ENCODE results near the genes AGPAT1, GPSM3 and HLA-DQB1.

DNA sequence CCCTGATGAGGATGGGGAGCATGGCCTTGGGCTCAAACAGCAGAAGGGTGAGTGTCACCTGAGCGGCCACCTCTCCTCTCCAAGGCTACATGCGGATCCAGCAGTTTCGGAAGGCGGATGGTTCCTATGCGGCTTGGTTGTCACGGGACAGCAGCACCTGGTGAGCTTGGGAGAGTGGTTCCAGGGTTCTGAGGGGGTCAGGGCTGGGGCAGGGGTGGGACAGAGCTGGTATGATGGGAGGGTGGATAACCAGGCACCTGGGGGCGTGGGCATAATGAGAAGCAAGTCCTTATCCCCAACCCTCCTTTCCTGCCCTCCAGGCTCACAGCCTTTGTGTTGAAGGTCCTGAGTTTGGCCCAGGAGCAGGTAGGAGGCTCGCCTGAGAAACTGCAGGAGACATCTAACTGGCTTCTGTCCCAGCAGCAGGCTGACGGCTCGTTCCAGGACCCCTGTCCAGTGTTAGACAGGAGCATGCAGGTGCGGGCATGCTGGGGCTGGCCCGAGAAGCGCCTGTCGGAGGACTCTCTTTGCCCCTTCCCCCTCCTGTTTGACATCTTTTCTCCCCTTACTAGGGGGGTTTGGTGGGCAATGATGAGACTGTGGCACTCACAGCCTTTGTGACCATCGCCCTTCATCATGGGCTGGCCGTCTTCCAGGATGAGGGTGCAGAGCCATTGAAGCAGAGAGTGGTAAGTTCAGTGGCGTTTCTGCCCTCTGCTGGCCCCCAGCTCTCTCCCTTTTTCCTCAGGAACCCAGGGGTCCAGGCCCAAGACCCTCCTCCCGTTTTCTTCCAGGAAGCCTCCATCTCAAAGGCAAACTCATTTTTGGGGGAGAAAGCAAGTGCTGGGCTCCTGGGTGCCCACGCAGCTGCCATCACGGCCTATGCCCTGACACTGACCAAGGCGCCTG, 14.0 kb downstream of the C4A start:
- PRO-cap = no peak

GRCh38 chr6:32096648-32097382, 12.3 kb downstream of the TNXB start:
- PRO-cap = no peak

GRCh38 chr6:32175689-32176431, at the start of gene AGPAT1:
TSS of gene AGPAT1 (minus strand) at chr6:32176084.
- PRO-cap = bidirectional peak, plus-strand start at chr6:32176248, minus-strand start at chr6:32176108

- PRO-cap = no peak
These were observed 1.7 kb downstream of the AGER start for GRCh38 chr6:32181972-32183081.

DNA sequence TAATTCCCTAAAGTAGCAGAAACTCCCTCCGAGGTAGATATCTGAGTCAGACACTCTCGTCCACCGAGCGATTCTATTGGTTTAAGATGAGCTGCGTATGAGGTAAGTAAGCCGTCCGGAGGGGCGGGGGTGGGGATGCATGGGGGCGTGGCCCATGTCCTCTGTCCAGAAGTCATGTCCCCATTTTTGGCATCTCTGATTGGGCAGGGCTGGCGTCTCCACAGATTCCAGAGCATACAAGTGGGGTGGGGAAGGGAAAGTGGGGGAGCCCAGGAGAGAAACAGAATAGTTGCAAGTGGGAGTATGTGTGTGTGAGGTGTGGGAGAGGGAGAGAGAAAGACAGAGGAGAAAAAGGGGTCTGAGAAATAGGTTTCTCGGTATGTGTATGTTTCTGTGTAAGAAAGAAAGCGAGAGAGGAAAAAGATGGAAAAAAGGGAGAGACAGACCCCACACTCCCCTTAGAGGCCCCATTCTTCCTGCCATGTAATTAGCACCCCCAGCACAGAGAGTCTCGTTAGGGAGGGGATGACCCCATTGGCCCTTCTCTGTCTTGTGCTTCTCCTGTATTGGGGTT, 1.8 kb upstream of the AGER start:
- PRO-cap = no peak

- PRO-cap = no peak
These were observed at the start of gene GPSM3 for GRCh38 chr6:32192378-32193202. TSS of gene GPSM3 (minus strand) at chr6:32192643.

DNA sequence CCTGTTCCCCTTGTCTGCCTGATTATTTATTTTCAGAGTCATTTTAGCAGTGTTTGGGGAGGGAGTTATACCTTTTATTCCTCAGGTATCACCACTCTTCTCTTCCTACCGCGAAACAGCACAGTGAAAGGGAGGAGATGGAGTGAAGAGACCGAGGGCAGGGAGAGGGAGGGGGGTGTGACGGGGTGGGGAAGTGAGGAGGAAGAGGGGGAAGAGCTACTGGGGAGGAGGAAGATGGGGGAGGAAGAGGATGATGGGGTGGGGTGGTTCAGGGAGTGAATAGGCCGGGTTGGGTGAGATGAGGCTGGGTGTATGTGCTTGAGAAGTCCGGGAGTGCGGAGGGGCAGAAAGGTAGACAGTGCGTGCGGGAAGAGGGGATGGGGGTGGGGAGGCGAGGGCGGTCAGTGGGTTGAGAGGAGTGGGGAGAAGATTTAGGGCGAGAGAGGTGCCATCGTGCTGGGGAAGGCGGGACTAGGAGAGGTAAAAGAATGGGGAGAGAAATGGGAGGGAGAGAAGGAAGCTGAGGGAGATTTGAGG, 30.8 kb upstream of the NOTCH4 start:
- PRO-cap = no peak

DNA sequence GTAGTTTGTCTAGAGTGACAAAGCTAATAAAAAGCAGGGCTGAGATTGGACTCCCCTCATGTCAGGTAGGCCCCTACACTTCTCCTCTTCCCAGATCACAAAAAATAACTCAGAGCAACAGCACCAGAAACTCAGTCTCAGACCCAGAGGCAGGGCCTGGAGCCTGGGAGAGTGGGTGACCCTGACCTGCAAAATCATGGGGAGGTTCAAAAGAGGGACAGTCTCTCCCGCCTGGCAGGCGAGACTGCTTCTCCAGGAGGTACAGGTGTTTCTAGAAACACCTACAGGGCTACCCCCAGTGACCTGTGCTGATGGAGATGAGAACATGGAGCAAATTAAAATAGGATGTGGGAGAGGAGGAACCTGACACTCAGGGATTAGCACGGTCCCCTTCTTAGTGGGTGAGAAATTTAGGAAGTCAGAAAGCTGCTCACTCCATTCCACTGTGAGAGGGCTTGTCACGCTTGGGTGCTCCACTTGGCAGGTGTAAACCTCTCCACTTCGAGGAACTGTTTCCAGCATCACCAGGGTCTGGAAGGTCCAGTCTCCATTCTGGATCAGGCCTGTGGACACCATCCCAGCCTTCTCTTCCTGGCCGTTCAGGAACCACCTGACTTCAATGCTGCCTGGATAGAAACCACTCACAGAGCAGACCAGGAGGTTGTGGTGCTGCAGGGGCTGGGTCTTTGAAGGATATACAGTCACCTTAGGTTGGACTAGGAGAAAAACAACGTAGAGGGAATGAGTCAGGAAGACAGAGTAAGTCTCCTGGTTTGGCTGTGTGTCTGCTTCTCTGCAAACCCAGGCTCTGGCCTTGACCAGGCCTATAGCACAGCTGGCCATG, 8.3 kb downstream of the HLA-DRB1 start:
- PRO-cap = no peak

DNA sequence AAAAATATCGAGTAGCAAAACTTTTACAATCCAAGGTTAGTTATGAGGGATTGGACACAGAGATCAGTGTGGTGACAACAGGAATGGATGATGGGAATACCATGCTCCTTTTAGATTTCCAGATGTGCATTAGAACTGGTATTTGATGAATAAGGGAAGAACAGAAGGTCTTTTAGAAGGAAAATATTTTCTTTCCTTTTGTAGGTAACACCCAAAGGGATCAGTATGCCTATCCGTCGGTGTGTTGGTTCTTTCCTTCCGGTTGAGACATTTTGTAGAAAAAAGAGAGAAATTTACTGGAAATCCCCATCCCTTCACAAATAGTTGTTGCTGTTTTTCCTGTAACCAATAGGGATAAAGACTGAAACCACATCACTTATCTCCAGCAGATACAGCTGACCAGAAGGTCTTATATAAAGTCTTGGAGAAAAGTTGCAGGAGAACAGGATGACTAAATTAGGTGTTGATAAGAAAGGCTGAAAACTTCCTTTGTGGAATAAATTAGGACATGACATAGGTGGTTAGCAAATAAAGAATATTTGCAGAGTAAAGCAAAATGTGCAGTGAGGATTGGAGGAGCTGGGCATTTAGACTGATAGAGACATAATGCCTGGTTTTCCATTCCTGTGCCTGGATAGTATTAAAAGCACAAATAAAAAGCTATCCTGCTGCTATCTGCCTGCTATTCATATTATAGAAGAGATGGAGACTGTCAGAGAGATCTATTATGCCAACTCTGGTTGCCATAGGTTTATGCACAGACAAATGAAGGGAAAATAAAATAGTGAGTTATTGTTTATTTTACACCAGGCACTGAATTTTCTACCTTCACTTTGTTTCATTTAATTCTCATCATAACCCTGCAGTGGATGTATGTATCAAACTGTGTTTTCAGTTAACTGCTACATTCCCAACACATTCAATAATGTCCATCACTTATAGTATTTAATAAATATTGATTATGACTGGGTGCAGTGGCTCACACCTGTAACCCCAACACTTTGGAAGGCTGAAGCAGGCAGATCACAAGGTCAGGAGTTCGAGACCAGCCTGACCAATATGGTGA, 15.0 kb upstream of the HLA-DRB1 start:
- PRO-cap = no peak

DNA sequence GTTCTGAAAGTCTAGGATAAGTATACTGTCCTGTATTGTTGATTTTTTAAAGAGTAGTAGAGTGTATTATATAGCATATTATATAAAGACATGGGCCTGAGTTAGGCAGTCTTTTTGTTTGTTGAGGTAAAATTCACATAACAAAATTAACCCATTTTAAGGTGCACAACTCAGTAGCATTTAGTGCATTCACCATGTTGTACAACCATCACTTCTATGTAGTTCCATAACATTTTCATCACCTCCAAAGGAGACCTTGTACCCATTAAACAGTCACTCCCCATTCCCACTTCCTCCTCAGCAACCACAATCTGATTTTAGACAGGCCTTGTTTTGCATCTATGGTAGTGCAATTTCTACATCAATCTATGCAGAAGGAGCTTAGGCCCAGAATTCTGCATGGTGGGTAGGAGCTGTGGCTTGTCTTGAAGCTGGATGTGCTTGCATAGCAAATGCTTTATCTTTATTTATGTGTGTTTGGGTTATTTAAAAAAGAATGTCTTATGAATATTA, 13.6 kb upstream of the HLA-DQA1 start:
- PRO-cap = no peak

- PRO-cap = no peak
These were observed 8.0 kb downstream of the HLA-DQB1 start for GRCh38 chr6:32658396-32658907.

DNA sequence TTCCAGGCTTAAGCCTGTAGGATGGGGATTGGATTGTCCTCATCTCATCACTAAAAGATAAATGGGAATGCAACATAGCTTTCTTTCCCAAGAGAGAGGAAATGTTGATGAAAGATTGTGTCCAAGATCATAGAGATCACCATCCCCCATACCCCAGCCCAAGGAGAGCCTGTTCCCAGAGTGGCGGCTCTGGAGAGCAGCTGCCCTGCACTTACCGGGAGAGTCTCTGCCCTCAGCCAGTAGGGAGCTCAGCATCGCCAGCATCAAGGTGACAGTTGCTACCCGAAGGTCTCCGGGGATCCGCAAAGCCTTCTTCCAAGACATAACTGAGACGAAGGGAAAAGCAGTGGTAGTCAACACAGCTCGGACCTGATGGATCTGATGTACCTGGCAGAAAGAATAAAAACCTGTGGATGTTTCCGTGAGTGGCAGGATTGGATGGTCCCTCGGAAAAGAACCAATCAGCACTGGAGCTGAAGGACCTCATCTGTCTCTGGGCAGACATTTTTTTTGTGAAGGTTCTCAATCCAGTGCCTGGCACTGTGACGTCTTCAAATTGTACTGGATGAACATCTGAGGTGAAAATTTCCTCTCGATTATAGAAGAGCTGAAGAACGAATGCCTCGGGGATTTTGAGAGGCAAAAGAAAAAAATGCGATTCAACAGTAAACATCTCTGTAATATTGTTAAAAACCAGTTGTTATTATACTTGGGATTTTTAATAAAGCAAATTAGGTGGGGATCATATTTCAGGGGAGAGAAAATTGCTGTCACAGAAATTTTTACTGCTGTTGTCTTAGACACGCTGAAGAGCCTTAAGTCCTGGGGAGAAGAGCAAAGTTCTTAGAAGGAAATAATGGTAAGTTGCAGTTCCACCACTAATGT, at the start of gene HLA-DQB1:
TSS of gene HLA-DQB1 (minus strand) at position 374 of the 885 bp plus-strand sequence.
- PRO-cap = no peak

- PRO-cap = no peak
These were observed 23.8 kb upstream of the HLA-DQB1 start for GRCh38 chr6:32690233-32690644.

- PRO-cap = no peak
These were observed 1.9 kb downstream of the PSMB8 start for GRCh38 chr6:32842083-32842282.

GRCh38 chr6:32949274-32949657, 3.6 kb downstream of the HLA-DMA start:
- PRO-cap = no peak

DNA sequence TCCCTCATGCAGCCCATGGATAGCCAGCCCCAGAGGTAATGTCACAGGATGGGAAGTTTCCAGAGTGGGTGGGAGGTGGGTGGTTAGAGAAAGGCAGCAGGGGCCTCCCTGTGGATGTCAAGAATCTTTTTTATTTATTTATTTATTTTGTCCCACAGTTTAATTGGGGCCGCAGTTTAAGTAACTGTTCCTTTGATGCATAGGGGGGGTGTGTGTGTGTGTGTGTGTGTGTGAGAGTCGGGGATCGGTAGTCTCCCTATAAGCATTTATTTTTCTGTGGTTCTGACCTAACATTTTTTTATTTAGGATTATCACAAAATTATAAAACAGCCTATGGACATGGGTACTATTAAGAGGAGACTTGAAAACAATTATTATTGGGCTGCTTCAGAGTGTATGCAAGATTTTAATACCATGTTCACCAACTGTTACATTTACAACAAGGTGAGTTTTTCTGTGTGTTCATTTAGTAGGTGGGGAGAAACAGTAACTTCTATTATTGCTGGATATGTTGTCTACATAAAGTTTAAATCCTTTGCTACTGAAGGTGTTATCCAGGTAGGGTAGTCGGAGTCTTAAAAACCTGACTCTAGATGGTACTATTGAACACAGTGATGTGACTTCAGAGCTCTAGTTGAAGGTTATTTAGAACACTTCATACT, 6.8 kb downstream of the BRD2 start:
- PRO-cap = no peak

GRCh38 chr6:32979345-32980202, 11.2 kb downstream of the BRD2 start:
- PRO-cap = no peak

DNA sequence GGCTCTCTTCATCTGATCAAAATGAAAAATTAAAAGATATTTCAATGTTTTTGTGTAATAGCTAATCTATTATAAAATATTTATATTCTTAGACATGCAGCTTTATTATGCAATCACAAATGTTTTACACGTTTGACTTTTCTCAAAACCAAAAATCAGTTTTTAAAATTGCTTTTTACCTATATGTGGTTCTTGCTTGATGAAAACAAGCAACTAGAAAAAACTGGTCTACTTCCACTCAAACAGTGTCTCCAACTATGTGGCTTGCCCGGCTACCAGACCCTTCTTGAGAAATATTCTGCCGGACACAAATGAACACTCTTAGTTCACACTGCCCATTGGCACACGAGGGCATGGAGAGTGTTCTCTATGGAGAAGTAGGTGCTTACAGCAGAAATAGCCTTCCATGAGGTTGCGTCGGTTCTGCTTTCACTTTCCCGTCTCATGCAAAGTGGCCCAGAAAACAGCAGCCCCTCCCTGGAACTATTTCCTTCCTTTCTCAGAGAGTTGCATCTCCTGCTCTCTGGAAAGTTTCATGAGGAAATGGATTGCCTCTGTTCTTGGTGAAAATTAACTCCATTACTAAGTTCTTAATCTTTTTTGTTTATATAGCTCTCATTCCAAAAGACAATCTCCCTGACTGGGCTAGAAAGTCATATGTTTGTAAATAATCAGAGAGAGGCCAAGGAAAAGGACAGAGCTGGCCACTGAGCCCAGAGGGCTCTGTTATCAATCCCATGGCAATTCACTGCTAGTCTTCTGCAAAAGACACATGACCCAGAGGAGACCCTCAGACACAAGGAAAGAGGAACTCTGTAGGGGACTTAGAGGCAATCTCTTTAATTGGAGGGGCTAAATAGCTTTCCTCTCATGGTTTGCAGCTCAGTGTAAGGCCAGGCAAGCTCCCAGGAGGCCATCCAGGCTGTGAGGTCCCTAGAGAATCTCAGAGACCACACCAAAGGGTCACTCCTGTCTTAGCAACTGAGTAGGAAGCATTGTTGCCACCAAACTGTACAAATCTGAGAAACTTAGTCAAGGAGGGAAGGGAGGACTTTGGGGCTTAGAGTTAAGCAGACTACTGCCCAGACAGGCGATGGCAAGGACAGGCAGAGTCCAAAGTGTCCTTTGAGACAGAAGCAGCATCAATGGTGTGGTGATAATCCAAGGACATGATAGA, 9.7 kb upstream of the HLA-DOA start:
- PRO-cap = no peak

GRCh38 chr6:33057268-33057692, 18.5 kb upstream of the HLA-DPB1 start:
- PRO-cap = no peak

GRCh38 chr6:33064492-33065344, 11.1 kb upstream of the HLA-DPB1 start:
- PRO-cap = no peak